Right lobe of liver (tissue), 4 donors: ENCODE measurements around a stretch of chr15.

GRCh38 chr15:67120892-67122023 is 55.9 kb downstream of the SMAD3 start:
- PRO-cap, 4 experiments: peak in 3 of 4 experiments; most common plus-strand start chr15:67121281 (in 2); most common minus-strand start chr15:67121157 (in 1)
- RAMPAGE, long total RNA, 2 experiments: no peak in any of the 2 experiments

- PRO-cap, 4 experiments: no peak in any of the 4 experiments
- RAMPAGE, long total RNA, 2 experiments: no peak in any of the 2 experiments
These were observed 60.1 kb downstream of the SMAD3 start for GRCh38 chr15:67125084-67126381.

- PRO-cap, 4 experiments: peak in 2 of 4 experiments; most common plus-strand start chr15:67134513 (in 2)
- RAMPAGE, long total RNA, 2 experiments: no peak in any of the 2 experiments
These were observed 68.6 kb downstream of the SMAD3 start for GRCh38 chr15:67133719-67134623.

DNA sequence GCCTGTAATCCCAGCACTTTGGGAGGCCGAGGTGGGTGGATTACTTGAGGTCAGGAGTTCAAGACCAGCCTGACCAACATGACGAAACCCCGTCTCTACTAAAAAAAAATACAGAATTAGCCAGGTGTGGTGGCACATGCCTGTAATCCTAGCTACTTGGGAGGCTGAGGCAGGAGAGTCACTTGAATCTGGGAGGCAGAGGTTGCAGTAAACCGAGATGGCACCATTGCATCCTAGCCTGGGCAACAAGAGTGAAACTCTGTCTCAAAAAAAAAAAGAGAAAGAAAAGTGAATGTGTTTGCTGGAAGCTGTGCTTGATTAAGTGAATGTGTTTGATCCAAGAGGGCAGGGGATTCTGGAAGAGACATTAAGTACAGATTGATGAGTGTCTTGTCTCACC is 74.5 kb downstream of the SMAD3 start:
- PRO-cap, 4 experiments: no peak in any of the 4 experiments
- RAMPAGE, long total RNA, 2 experiments: no peak in any of the 2 experiments

- PRO-cap, 4 experiments: no peak in any of the 4 experiments
- RAMPAGE, long total RNA, 2 experiments: no peak in any of the 2 experiments
These were observed 88.7 kb downstream of the SMAD3 start for GRCh38 chr15:67153819-67154705.

DNA sequence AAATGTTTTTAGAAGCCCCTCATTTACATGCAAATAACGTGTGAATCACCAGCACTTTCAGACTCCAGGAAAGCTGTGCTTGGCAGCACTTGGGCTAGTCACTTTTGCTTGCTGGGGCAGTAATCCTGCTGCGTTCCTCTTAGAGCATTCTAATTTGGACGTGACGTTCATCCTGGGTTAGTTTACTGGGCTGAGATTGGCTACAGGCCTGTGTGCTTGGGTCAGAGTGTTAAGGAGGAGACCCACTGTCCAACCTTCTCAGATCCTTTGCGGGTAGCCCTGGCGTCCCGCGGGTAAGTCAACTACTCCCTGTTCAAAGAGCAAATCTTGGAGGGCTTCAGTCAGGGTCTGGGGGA is 88.6 kb downstream of the AAGAB start:
- PRO-cap, 4 experiments: peak in 1 of 4 experiments; most common plus-strand start position 261 of the sequence (in 1)
- RAMPAGE, long total RNA, 2 experiments: no peak in any of the 2 experiments

GRCh38 chr15:67181106-67181832 is 73.2 kb downstream of the AAGAB start:
- PRO-cap, 4 experiments: no peak in any of the 4 experiments
- RAMPAGE, long total RNA, 2 experiments: no peak in any of the 2 experiments

GRCh38 chr15:67189231-67190109 is 65.0 kb downstream of the AAGAB start:
- PRO-cap, 4 experiments: no peak in any of the 4 experiments
- RAMPAGE, long total RNA, 2 experiments: no peak in any of the 2 experiments

GRCh38 chr15:67198031-67199086 is 56.1 kb downstream of the AAGAB start:
- PRO-cap, 4 experiments: no peak in any of the 4 experiments
- RAMPAGE, long total RNA, 2 experiments: no peak in any of the 2 experiments

DNA sequence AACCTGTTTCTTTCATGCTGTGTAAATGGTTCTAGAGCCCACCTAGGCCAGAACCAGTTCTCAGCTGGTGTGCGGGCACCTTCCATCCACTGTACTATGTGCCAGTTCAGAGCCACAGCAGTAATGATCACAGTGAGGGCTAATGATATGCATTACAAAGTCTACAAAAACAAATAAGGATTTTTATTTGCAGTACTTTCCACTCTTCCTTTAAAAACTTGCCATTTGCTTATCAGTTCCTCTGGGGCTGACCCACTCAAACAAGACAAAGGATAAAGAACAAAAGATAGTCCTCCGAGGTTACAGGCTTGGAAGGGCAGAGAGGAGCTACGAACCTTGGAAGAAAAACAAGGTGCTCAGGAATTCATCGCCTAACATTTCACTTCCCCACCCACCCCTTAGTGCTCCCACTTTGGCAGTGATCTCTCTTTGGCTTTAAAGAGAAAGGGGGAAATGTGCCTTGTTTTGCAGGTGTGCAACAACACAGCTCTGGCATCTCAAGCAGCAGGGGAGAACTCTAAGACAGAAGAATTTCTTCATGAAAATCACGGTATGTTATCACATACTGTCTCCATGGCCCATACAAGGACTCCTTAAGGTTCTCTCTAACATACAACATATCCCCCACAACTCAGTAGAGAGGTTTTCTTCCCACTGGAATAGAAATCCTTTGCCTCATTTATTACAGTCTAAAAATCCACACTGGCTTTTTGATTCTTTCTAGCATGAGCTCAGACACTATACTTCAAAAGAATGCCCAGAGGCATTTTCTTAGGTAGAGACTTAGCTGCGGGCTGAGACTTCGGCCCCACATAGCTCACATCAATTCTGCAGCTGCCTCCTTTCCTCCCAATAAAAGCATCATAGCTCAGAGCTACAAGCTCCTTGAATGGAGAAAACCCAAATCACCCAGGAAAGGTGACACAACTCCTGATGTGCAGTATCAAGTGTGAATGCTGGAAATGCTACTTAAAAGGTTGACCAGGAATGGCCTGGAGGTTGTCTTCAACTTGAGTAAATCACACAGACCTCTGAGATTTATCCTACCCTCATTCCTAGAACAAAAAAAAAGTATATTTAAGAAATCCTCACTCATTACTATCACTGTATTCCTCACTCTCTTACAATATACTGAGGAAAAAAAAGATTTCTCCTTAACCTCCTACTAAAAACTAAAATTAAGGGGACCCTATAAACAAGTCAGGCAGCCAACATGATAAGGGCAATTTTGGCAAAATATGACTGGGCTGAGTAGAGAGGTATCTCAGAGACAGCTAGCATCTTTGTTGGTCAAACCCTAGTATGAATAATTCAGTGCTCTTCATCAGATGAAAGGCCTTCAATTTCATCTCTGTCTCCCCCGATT is 52.5 kb downstream of the AAGAB start:
- PRO-cap, 4 experiments: no peak in any of the 4 experiments
- RAMPAGE, long total RNA, 2 experiments: no peak in any of the 2 experiments

GRCh38 chr15:67571587-67572031 is 29.1 kb downstream of the MAP2K5 start:
- PRO-cap, 4 experiments: no peak in any of the 4 experiments
- RAMPAGE, long total RNA, 2 experiments: no peak in any of the 2 experiments

DNA sequence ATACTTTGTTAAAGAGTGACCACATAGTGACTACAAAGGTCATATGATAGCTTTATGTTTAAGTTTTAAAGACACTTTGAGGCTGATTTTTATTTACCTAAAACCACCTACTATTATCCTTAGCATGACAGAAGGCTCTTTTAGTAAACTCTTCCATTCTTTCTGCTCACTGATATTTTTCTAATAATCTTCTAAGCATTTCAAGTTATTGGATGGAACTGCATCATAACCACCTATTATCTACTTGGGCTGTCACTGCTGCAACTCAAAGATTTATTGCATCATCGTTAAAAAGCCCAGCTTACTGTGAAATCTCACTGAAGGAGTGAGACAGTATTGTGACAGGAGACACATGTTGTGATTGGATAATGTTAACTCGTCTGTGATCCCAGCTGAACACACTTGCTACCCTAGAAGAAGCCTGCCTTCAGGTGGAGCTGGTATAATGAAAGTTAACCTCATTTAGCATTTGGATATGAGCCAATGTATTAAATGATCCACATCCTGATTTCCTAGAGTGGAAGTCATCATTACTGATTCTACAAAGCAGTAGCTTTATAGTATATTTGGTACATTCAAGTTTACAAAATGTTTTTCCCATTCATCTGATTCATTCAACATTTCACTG is 138.1 kb downstream of the MAP2K5 start:
- PRO-cap, 4 experiments: no peak in any of the 4 experiments
- RAMPAGE, long total RNA, 2 experiments: no peak in any of the 2 experiments

DNA sequence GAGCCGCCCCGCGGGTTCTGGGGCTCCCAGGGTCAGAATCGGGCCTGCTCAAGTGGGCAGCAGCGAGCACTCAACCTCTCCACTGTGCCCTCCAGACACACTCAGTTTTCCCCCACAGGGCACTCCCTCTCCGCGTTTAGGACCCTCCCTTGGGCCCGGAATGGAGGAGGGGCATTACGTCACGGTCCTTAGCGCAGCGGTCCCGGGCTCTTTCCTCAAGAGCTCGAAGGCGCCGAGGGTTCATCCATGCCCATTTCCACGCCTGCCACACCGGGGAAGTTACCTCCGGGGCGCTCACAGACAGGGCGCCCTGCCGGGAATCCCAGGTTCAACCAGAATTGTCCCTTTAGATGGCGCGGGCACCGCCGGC is 9.3 kb downstream of the SKOR1 start:
- PRO-cap, 4 experiments: no peak in any of the 4 experiments
- RAMPAGE, long total RNA, 2 experiments: no peak in any of the 2 experiments

DNA sequence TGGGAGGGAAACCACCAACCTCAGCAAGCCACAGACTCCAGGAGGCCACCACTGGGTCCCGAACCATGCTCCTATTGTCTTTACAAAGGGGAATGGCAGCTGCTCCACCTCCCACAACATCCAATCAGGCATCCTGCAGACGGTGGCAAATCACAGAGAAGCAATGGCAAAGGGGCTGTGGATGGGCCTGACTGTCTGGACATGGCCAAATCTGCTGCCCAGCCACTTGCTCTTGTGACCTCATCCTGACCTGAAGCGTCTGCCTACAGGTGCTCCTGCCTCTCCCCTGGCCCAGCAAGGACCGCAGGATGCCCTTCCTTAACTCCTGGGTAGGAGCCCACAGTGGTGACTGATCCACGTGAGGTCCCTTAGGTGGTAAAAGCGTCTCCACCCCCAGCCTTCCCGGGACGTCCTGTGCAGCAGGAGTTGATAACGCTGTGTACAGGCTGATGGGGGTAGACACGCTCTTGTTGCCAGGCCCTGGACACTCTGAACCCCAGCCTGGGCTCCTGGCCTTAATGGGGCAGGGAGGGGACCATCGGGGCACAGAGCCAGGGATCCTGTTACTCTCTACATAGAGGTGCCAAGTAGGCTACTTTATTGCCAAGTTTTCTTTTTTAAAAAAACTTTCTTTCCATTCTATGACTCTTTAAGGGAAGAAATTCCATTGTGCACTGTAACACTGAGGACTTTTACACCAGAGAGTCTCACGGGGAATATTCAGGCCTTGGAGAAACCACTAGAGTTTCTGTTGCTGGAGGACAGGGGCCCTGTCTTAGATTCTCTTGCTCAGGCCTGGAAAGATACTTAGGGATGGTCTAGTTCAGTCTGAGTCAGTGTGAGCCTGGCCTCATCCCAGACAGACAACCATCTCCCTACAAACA is 110.2 kb upstream of the PIAS1 start:
- PRO-cap, 4 experiments: no peak in any of the 4 experiments
- RAMPAGE, long total RNA, 2 experiments: no peak in any of the 2 experiments

DNA sequence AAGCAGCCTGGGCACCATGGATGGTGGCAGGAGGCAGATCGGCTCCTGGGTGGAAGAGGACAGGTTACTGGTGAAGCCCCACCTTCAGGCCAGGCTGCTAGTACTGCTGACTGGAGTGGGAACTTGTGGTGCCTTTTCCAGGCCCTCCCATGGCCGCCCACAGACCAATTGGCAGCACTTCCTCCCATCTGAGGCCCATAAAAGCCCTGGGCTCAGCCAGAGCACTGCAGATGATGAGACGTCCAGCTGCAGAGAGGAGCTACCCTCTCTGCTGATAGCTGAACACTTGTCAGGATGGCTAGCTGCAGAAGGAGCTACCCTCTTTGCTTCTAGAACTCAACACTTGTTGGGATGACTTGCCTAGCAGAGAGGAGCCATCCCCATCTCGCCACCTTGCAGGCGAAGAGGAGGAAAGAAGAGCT is 8.1 kb upstream of the PIAS1 start:
- PRO-cap, 4 experiments: no peak in any of the 4 experiments
- RAMPAGE, long total RNA, 2 experiments: no peak in any of the 2 experiments

DNA sequence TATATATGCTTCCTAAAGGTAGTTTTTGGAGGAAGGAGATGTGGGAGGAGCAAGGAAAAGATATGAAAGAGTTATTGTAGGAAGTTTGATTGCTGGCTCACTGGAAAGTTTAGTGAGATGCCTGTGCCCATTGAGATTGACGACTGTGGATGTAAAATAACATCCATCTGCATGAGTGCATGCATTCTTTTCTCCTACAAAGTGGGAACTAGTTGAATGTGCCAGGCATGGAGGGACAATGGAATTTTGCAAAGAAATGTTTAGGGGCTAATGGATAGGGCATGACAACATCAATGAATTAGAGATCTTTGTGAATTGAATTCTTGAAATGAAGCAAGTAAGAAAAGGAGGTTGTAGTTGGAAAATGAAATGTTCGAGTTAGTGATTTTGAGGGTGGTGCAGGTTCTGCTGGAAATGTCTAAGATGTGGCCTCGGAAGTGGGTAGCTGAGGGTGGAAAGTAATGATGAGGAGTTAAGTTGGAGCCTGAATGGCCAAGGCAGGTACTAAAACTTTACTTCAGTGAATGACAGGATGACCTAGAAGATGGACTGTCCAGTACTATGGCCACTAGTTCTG is 16.0 kb downstream of the PIAS1 start:
- PRO-cap, 4 experiments: no peak in any of the 4 experiments
- RAMPAGE, long total RNA, 2 experiments: no peak in any of the 2 experiments

- PRO-cap, 4 experiments: no peak in any of the 4 experiments
- RAMPAGE, long total RNA, 2 experiments: no peak in any of the 2 experiments
These were observed 52.5 kb downstream of the PIAS1 start for GRCh38 chr15:68106509-68107055.

- PRO-cap, 4 experiments: no peak in any of the 4 experiments
- RAMPAGE, long total RNA, 2 experiments: no peak in any of the 2 experiments
These were observed 12.2 kb downstream of the FEM1B start for GRCh38 chr15:68289443-68290484.

- PRO-cap, 4 experiments: no peak in any of the 4 experiments
- RAMPAGE, long total RNA, 2 experiments: no peak in any of the 2 experiments
These were observed 22.2 kb downstream of the FEM1B start for GRCh38 chr15:68299606-68300214.

GRCh38 chr15:68300215-68300954 is 22.8 kb downstream of the FEM1B start:
- PRO-cap, 4 experiments: peak in 1 of 4 experiments; most common minus-strand start chr15:68300740 (in 1)
- RAMPAGE, long total RNA, 2 experiments: no peak in any of the 2 experiments